Heart (tissue), 3 donors: ENCODE measurements around a stretch of chr10.

- RAMPAGE, long total RNA, 2 experiments = no peak in any of the 2 experiments
These were observed 10.4 kb upstream of the IL15RA start for GRCh38 chr10:5987744-5988211.

- RAMPAGE, long total RNA, 2 experiments = no peak in any of the 2 experiments
These were observed 31.8 kb upstream of the IL15RA start for GRCh38 chr10:6009048-6009568.

- RAMPAGE, long total RNA, 2 experiments = no peak in any of the 2 experiments
These were observed 17.1 kb downstream of the RBM17 start for GRCh38 chr10:6105829-6106488.

GRCh38 chr10:6120040-6120530 lies 31.3 kb downstream of the RBM17 start:
- RAMPAGE, long total RNA, 2 experiments = no peak in any of the 2 experiments

GRCh38 chr10:6204891-6205128 lies 2.1 kb downstream of the PFKFB3 start:
- RAMPAGE, long total RNA, 2 experiments = no peak in any of the 2 experiments

- RAMPAGE, long total RNA, 2 experiments = no peak in any of the 2 experiments
These were observed 9.1 kb downstream of the PFKFB3 start for GRCh38 chr10:6211684-6212380.

DNA sequence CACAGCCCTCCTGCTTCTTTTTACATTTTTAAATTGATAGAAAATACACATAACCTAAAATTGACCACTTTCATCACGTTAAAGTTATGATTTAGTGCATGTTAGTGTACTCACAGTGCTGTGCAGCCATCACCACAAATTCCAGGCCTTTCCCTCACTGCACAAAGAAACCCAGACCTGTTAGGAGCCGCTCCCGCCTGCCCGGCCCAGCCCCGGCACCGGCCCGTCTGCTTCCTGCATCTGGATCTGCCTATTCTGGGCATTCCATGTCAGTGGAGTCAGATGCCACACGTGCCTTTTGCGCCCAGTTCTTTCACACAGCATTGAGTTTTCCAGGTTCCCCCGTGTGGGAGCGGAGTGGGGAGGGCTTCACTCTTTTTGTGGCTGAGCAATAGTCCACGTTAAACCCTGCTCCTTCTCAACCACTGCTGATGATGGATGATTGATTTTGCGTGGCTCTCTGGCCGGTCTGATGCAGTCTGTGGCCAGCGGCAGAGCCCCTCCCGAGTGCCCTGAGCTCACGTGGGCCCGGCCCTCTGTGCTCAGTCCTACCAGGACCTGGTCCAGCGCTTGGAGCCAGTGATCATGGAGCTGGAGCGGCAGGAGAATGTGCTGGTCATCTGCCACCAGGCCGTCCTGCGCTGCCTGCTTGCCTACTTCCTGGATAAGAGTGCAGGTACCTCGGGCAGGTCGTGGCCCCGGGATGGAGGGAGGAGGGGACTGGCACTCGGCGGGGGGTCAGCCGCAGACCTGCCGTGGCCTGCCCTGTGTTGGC lies 19.8 kb downstream of the PFKFB3 start:
- RAMPAGE, long total RNA, 2 experiments = no peak in any of the 2 experiments

- RAMPAGE, long total RNA, 2 experiments = no peak in any of the 2 experiments
These were observed 48.4 kb downstream of the PFKFB3 start for GRCh38 chr10:6251215-6251414.

GRCh38 chr10:6279276-6280139 lies 76.8 kb downstream of the PFKFB3 start:
- RAMPAGE, long total RNA, 2 experiments = no peak in any of the 2 experiments

GRCh38 chr10:6297641-6298497 lies 95.1 kb downstream of the PFKFB3 start:
- RAMPAGE, long total RNA, 2 experiments = no peak in any of the 2 experiments

DNA sequence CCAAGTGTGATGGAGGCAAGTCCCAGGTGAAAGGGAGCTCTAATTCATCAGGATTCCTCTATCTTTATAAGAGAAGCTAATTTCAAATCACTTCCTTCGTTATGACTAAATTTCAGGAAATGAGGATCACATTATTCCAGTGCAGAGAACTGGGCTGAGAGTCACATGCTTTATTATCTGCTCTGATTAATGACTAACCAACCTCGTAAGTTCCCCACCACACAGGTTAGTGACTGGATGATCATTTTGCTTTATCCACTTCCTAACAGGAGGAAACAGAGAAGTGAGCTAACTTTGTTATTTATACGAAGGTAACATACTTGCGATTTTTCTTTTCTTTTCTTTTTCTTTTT lies 99.0 kb downstream of the PFKFB3 start:
- RAMPAGE, long total RNA, 2 experiments = no peak in any of the 2 experiments

DNA sequence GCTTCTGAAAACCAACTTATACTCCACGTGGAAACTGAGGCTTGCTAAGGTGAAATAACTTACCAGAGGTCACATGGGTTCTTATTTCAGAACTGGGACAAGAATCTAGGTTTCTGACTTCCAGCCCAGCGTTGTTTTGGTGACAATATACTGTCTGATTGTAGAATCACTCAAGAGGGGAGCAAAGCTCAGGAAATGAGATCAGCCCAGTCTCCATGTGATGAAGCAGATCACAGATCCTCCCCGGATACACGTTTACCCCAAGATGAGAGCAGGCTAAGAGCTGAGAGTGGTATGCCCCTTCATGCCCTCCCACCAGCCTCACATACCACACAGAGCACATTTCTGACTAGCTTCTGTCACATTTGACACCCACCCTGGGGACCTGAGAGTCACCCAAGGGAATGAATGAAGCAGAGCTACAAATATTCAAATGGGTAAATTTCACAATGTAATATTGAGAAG lies 27.1 kb upstream of the PRKCQ start:
- RAMPAGE, long total RNA, 2 experiments = no peak in any of the 2 experiments

DNA sequence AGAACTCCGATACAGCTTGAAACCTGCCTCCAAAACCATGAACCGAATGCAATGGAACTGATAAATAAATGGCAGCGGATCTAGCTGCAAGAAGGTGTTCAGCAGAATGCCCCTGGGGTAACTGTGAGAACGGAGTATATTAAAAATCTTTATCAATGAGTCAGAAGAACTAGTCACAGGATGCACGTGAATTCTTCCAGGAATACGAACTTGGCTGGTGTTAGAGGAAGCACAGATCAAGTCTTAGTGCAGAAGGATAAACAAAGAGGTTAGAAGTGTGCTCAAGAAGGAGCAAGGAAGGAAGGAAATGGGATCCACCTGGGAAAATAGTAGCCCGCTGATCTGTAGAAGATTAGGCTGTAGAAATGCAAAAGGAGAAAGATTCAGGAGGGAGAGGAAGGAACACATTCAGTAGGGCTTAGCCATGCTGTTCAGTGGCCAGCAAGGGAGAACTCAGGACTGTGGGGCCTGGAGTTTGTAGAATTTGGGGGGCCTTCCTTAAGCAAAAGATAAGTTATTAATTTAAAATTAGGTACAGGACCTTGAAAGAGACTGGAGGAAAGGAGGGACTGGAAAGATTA lies 142.2 kb upstream of the PRKCQ start:
- RAMPAGE, long total RNA, 2 experiments = no peak in any of the 2 experiments

DNA sequence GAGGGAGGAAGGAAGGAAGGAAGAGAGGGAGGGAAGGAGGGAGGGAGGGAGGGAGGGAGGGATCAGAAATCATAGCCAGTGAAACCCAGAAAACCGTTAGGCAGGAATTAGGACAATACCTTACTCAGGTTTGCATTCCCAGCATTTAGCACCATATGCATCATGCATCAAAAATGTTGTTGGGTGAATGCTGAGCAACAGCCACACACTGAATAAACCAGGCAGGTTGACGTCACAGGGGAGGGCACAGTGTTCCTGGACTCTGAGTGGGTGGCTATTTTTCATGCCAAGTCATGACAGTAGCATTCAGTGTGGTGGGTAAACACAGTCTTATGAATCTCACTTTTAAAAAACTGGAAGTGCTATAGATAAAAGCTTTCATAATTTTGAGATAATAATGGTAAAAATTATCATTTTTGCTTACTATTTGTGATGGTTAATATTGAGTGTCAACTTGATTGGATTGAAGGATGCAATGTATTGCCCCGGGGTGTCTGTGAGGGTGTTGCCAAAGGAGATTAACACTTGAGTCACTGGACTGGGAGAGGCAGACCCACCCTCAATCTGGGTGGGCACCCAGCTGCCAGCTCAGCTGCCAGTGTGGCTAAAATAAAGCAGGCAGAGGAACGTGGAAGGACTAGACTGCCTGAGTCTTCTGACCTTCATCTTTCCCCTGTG lies 199.1 kb upstream of the PRKCQ start:
- RAMPAGE, long total RNA, 2 experiments = no peak in any of the 2 experiments

GRCh38 chr10:7172385-7172816 lies 238.4 kb downstream of the SFMBT2 start:
- RAMPAGE, long total RNA, 2 experiments = no peak in any of the 2 experiments

GRCh38 chr10:7184702-7185069 lies 226.1 kb downstream of the SFMBT2 start:
- RAMPAGE, long total RNA, 2 experiments = no peak in any of the 2 experiments

DNA sequence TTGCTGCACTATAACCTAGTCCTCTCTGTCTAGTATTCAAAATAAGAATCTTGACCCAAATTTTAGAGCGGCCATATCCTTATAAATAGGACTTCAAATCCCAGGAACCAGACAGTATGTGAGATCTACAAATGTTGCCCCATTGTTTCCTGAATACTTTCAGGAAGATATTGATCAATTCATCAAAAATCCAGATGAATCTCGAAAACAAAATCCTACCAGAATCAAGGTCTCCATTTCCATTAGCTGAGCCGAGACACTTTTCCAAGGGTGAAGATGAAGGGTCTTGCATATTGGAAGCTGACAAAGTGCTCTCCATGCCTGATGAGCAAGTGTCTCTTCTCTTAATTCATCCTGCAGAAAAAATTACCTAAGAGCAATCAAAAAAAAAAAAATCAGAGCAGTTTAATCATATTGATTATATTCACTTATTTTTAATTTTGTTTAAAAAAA lies 29.2 kb downstream of the SFMBT2 start:
- RAMPAGE, long total RNA, 2 experiments = no peak in any of the 2 experiments

GRCh38 chr10:7480820-7481322 lies 70.0 kb upstream of the SFMBT2 start:
- RAMPAGE, long total RNA, 2 experiments = no peak in any of the 2 experiments

DNA sequence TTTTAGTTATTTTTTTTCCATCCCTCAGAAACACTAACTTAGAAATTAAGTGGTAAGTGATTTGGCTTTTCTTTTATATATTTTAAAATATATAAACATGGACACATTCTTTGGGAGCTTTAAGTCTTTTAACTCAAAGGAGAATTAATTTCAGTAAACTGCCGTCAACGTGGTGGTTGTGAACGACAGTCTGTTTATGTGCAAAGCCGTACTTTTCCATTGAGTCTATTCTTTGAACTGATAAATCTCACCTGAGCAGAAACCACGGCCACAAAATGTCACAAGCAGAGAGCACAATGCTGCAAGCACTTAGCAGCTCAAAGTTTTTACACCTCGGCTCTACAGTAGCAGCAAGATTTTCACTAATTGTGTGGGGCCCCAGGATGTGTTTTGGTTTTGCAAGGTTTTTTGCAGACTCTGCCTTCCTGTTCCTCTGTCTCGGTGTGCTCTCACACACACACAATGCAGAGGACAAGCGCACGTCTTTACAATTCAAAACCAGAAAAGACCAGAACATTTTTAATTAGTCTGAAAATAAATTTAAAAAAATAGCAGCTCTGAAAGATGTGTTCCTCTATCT lies 73.6 kb upstream of the SFMBT2 start:
- RAMPAGE, long total RNA, 2 experiments = no peak in any of the 2 experiments

DNA sequence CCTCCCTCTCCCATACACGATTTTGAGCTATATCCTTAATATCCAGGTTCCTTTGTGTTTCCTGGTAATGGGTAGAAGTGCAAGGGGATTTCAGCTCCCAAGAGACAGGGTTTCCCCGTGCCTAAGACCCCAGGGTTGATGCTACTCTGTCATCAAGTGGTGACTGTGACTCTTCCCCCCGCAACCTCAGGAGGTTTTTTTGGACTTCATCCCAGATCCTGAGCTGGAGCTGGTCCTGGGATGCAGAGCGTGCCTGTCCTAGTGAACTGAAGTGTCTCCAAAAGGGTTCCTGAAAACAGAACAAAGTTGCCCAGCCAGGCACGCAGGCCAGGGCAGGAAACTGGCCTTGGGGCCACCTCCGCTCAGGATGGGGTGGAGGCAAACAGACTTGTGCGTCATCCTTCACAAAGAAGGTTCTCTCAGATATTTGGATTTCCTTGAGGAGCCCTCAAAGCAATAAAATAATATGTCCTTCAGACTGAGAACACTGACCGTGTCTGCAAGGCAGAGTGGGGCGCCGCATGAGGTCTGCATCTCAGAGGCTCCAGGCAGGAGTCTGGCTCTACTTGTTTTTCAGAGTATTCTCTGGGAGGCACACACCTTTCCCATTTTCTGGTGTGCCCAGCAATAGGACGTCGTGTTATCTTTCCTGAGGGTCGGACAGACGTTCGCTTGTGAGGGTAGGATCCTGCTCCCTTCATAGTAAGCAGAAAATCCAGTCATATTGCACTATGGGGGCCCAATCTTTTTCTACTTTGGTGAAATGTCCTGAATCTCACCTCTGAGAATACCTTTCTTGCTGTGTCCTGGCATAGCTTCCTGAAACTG lies 118.8 kb downstream of the ITIH5 start:
- RAMPAGE, long total RNA, 2 experiments = no peak in any of the 2 experiments